Calu3 (cell line): ENCODE measurements around a stretch of chr10.

DNA sequence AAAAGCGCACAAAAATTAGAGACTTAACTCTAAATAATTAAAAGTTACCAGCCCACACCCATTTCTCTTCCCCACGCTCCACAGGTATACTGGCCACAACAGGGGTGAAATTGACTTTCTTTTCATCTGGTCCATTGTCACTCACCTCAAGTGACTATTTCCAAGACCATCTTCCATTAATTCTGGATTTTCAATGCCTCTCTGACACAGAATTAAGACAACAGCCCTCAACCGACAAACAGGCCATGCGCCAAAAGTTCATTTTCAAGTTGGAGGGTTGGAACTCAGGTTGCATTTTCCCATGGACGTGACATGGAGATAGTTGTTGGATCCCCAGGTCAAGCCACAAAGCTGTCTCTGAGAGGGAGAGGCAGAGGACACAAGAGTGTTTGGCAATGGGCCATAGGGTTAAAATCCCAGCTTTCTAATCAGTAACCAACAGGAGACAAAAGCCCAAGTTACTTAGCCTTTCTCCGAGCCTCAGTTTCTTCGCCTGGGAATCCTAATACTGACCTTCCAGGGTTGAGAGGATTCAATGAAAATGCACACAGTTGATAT is 44.5 kb downstream of the SORBS1 start:
- PRO-cap = no peak

GRCh38 chr10:95517204-95518026 is 43.8 kb downstream of the SORBS1 start:
- PRO-cap = no peak

GRCh38 chr10:95535910-95536597 is 25.1 kb downstream of the SORBS1 start:
- PRO-cap = no peak

- PRO-cap = no peak
These were observed 7.5 kb upstream of the ALDH18A1 start for GRCh38 chr10:95664049-95664387.

DNA sequence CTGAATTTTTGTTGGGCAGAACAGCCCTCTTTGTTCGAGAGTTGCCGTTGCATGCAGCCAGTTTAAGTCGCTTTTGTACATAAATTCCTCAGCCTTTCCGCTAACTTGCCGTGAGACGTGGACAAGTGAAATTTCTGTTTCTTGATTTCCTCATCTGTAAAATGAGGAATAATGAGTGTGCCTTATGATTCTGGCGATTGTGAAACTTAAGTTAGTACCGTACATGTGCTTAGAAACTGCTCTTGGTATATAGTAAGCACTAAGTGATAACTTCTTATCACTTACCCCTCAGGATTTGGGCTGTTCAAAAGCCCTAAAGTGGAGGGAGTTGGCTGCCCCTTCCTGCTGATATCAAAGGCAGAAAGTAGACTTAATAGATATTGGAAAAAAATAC is 1.4 kb downstream of the CCNJ start:
- PRO-cap = no peak

GRCh38 chr10:96229550-96230344 is 41.6 kb downstream of the BLNK start:
- PRO-cap = no peak

DNA sequence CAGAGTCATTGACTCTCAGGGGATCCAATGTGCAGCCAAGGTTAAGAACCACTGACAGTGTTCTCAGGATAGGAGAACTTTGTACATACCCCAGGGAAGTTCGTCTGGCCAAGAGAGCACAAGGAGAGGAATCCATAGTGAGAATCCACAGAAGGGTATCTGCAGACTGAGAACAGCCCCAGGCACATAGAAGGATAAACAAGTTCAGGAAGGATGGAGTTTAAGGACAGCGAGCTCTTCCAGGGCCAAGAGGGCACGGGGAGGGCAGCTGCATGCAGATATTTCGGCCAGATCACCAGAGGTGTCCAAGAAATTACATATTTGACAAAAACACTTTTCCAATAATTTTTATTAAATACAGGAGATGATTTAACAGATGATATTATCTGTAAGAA is 16.4 kb downstream of the BLNK start:
- PRO-cap = no peak

DNA sequence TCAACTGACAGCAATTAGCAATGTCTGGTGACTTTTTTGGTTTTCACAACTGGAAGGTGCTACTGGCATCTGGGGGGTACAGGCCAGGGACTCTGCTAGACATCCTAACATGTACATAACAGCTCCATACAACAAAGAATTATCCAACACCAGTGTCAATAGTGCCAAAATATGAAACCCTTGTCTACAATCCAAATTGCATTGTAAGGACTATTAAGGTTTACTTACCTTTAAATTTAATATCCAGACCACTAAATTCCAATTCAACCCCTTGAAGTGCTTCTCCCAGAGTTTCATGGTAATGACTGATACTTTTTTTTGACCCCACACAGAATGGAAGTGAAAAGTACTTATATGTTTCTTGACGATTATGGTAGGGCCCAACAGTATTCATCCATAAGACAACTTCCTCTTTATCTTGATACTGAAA is 10.4 kb downstream of the TM9SF3 start:
- PRO-cap = no peak

GRCh38 chr10:96644673-96645930 is 58.3 kb upstream of the TM9SF3 start:
- PRO-cap = no peak

- PRO-cap = no peak
These were observed 43.7 kb downstream of the PIK3AP1 start for GRCh38 chr10:96676698-96676933.

GRCh38 chr10:96696358-96696791 is 23.9 kb downstream of the PIK3AP1 start:
- PRO-cap = no peak

GRCh38 chr10:96835487-96836143 is 3.5 kb downstream of the LCOR start:
- PRO-cap = no peak

DNA sequence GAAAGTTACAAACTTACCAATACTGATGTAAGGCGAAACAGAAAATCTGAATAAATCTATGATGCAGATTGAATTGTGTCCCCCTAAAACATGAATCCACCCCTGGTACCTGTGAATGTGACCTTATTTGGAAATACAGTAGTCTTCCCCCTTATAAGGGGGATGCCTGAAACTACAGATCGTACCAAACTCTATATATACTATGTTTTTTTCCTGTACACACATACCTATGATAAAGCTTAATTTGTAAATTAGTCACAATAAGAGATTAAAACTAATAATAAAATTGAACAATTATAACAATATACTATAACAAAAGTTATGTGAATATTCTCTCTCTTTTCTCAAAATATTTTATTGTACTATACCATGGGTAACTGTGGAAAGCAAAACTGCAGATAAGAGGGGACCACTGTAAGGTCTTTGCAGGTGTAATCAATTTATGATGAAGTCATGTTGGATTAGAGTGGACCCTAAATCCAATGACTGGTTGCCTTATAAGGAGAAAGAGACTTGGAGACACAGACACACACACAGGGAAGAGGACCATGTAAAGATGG is 104.6 kb downstream of the LCOR start:
- PRO-cap = no peak

GRCh38 chr10:96984712-96985118 is 152.6 kb downstream of the LCOR start:
- PRO-cap = no peak

- PRO-cap = no peak
These were observed 168.5 kb downstream of the LCOR start for GRCh38 chr10:97000550-97001011.

DNA sequence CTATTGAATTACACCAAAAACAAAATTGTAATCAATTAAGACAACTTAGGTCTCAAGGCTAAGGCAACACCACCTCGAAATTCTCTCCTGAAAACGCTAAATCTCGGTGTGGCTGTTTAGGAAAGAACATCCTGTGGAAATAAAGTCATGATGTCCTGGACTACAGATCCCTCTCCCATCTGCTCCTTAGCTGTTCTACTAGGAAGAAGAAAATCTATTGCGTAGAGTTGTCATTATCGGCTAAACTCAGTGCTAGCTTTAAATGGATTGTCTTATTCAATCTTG is 720 bp downstream of the ARHGAP19 start:
- PRO-cap = no peak

DNA sequence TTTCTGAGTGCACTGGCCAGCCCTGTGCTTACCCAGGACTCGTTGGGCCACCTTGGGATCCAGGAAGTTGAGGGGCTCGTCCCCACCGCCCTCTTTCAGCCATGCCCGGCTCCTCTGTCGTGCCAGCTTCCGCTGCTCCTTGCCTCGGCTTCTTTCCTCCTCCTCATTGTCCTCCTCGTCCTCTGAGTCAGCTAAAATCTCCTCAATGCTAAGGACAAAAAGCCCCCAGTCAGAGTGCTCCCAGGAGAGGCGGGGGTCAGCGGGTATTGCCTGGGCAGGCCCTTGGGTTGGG is 31.8 kb upstream of the FRAT2 start:
- PRO-cap = no peak

DNA sequence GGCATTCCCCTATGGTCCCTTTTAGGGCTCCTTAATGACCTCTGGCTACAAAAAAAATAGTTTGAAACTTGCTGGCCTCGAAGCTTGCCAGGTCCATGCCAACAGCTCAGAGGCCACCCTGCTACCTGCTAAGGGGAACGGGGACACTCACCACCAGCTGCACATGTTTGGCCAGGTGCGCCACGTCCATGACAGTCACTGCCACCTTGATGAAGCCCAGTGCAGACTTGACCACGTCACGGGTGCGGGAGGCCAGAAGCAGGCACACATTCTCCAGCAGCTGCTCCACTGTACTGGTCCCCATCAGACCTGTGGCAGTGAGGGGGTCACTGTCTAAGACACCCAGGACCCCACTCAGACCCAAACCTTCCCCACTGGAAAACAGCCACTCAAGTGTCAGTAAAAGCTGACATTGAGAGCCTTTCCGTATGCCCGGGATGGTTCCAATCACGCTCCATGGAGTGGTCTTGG is 31.8 kb downstream of the RRP12 start:
- PRO-cap = no peak

DNA sequence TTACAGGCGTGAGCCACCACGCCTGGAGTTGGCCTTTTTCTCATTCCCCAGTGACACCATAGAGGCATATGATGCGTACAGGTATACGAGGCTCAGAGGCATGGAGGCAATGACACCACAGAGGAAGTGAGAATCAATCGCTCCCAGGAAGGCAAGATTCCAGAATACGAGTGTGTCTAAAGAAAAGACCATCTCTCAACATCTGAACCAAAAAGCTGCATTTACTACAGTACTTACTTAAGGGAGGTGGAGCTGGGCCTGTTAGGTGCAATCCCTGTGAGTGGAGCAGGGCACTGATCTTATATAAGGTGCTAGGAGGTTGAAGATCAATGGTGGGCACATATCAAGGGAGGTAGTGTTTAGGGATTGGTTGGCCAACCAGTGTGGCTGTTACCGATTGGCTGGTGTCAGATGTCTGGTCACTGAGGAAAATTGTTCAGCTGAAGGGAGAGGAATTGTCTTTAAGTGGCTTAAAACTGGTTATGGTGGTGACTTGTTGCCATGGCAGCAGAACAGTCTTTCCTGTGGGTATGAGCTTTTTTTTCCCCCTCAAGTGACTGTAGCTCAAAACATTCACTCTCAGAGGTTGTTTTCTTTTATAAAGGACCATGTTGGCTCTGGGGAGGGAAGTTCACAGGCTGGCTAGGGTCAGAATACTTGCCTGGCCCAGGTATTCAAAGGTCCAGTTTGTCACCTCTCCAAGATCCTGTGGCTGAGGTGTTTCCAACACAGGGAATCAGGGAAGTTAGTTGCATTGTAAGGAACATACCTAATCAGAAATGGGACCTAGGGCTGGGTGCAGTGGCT is 12.1 kb upstream of the PGAM1 start:
- PRO-cap = no peak

GRCh38 chr10:97434923-97435760 is 9.2 kb downstream of the PGAM1 start:
- PRO-cap = no peak